HGPS cell (cell line): ENCODE measurements around a stretch of chr15.

DNA sequence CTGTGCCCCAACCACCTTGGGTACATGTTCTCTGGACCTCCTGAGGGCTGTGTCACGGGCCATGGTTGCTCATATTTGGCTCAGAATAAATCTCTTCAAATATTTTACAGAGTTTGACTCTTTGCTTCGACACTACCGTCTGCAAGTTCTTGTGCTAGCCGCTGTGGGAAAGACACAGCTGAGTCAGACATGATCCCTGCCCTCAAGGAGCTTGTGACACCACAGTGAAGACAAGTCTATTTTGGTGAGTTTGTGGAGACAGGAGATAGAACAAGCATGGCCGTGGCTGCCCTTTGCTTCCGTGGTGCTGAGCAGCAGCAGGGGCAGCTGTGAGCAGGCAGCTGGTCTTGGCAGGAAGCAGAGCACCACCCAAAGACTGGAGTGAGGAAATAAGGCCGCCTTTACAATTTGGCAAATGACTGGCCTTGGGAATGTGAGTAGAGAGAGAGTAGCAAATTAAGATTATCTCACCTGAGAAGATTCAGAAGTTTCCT lies 1.9 kb upstream of the GCNT3 start:
- RRBS, result no CpG with 5 or more reads among the region's 7 CpGs

DNA sequence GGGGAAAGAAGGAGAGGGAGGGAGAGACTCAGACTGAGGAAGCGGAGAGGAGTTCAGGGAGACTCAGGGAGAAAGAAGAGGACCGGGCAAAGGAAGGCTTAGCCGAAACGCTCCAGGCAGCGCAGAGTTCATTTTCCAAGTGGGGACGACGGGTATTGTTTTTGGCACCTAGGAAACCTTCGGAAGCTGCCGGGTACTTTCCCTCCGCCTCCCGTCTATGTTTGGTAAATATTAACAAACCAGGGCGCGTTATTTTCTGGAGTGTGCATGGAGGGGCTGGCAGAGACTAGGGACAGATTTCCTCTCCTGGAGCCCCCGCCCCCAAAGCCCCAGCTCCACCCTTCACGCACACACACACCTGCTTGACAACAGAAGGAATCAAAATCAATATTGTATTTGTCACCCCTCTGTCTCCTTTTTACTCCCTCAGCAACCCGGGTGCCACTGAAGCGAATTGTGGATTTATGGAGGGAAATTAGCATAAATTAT lies 3.6 kb upstream of the FOXB1 start:
- RRBS, result 7% methylated on average over 5 of the region's 17 CpGs

- RRBS, result no CpG with 5 or more reads among the region's 5 CpGs
Measured at GRCh38 chr15:60115502-60116053, 111.5 kb downstream of the FOXB1 start.

- RRBS, result no CpG with 5 or more reads among the region's 6 CpGs
Measured at GRCh38 chr15:60354710-60355094, 43.1 kb downstream of the ANXA2 start.

DNA sequence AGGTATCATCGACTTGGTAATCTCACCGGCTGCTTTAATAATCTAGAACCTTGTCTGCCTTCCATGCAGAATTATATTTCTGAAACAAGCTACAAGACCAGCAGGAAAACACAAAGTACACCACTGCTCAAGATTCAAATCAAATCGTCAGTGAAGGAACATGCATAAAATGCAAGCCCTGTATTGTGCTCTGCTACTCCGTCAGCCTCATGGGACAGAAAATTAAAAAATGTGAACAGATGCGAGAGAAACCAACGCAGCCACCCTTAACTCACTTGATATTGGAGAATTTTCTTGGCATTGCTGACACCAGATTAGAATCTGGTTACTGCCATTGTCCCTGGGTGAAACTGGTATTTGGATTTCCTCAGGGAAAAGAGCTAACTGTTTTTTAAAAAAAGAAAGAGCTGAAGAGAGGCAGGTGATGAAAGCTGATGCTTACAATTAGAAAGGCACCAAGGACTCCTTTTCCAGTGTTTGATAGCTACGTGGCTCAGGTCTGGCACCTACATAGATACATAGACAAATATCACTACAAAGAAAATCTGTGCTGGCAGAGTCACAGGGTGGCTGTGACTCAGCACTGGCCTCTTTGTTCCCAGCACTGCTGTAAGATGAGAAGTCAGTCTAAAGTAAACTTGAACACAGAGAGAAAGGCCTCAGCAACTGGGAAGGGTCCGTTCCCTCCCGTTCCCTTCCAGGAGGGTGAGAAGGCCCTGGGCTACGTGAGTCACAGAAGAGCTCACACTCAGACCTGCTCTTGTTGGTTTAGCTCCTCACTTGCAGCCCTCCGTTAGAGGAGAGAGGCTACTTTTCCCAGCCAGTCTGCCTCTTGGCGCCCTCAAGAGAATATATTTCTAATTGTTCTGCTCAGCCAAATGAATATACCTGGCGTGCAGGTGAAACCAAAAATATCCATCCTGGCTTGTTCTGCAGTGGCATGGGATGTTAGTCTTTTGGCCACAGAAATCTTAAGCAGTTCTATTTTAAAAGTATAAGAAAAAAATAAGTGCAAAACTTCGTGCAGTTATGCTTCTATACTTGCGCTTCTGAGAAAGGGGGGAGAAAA lies 23.3 kb downstream of the ANXA2 start:
- RRBS, result no CpG with 5 or more reads among the region's 15 CpGs

DNA sequence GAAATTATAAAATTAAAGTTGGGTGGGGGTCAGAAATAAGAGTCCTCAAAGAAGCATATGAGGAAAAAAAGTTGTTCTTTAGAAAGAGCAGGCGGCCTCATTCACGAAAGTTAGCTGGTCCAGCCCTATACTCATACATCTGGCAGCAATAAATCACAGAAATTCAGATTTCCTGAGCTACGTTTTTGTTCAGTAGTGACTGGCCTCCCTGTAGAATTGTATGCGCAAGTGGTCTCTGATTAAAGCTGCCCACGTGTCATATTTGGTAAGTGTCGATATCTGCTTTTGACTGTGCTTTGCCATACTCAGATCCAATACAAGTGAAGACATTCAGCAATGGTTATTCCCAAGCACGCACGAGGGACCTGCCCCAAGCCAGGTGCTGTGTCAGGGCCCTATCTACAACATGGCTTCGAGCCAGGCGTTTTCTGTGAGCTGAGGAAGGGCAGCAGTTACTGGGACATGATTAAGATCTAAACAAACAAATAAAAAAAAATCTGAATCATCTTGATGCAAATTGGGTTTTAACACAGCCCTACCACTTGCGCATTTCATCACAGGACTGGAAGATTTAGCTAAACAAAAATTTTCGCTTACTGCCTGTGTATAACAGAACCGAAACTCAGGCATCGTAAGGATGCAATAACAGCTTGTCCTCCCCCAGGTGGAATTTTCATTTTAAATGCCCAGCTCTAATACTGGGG lies 47.2 kb upstream of the ICE2 start:
- RRBS, result no CpG with 5 or more reads among the region's 14 CpGs

DNA sequence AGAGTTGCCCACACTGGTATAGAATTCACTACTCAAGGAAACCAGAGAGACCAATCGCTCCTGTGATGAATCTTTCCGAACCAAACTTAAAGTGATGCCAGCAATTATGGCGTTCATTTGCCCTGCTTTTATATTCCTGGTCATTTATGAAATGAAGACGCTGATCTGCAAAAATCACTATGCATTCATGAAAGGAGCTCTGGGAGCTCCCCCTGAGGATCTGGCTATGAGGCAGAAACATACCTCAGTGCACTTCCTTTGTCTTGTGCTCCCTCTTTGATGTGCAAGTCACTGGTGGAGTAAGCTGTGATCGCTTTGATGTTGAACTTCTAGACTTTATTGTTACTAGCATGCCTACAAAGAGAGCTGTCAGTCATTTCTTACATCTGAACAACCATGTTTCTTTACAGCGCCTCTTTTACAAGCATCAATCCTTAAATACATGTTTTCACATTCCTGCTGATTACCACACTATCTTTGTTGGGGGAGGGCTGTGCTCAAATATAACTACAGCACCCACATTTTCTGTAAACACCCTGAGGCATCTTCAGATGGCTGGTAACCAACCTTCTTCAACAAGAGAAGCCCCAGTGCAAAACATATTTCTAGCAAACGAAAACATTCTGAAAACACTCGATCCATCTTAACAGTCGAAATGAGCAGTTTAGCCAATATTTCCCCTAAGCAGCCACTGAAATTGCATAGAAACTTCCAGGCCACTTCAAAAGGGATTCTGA lies 101.7 kb upstream of the ICE2 start:
- RRBS, result no CpG with 5 or more reads among the region's 9 CpGs

DNA sequence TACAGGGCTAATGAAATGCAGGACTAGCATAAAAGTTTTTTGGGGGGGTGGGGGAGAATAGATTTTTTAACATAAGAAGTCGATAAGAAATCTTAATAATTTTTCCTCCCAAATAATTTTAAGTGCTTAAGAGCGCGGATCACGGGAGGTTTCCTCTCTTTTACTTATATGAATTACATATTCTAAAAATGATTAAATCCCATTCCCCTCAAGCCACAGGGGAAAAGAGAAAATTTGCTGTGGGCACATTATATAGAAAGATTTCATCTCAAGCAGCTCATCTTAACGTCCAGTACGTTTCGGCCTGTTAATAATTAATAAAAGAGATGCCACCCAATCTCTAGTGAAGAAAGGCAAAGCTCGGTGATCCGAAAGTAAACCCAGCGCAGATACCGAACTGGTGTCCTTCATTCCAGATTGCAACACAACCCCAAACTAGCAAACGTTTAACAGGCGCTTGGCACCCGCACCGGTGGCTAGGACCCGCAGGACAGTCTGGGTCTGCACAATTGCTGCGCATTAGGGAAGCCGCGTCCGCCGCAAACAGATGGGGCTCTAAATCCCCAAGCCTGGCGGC lies 111.8 kb upstream of the ICE2 start:
- RRBS, result 5% methylated on average over 2 of the region's 22 CpGs

GRCh38 chr15:60591943-60592354 lies 113.0 kb upstream of the ICE2 start:
- RRBS, result 2% methylated on average over 32 of the region's 47 CpGs

GRCh38 chr15:60620722-60621379 lies 141.9 kb upstream of the ICE2 start:
- RRBS, result 50% methylated on average over 7 of the region's 16 CpGs

GRCh38 chr15:60660587-60660927 lies 181.6 kb upstream of the ICE2 start:
- RRBS, result no CpG with 5 or more reads among the region's 1 CpG

- RRBS, result no CpG with 5 or more reads among the region's 19 CpGs
Measured at GRCh38 chr15:60917114-60918054, 311.7 kb downstream of the RORA start.

DNA sequence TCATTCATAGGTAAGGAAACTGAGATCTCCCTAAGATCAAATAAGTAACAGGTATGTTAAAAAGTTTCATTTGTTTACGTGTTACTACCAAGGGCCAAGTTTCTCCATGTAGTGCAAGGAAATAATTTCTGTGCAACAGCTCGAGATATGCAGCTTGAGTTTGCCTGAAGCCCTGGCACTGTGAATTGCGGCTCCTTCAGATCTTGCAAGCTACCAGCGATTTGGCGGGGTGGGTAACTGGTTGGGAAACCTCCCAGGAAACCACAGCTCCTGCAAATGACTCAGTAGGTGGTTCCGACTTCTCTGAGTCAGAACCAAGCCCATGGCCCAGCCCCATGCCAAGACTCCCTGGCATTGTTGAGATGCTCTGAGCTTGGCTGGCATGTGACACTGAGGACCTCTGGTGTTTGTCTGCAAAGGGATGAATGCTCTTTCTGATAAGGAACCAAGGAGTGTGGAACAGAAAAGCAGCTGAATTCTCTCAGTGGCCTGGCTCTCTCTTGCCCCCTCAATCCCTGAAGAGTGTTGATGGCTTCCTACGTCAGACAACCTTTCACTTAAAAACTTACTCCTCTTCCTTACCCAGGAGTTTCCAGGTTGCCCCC lies 296.6 kb downstream of the RORA start:
- RRBS, result no CpG with 5 or more reads among the region's 7 CpGs

DNA sequence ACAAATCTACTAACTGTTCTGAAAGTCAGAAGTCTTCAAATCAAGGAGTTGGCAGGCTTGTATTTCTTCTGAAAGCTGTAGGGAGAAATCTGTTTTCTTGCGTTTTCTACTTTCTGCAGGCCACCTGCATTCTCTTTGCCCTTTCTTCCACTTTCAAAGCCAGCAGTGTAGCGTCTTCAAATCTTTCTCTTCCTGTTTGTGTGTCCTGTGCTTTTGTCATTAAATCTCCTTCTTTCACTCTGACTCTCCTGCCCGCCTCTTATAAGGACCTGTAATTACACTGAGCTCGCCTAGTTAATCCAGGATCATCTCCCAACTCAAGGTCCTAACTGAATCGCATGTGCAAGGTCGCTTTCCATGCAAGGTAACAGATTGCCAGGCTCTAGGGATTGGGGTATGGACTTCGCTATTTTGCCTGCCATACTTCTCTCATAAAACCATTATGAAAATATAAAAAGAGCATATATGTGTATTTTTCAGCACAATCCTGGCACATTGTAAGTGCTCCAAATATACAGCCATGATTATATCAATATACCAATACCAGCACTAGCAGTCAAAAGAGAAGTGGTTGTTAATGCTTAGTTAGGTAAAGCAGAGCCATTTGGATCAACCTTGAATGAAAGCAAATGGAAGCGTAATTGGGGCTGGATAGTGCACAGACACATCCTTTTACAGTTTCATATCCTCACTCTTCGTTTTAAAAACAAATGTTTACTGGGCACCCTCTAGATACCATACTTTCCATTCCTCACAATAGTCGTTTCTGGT lies 58.7 kb downstream of the RORA start:
- RRBS, result no CpG with 5 or more reads among the region's 10 CpGs

DNA sequence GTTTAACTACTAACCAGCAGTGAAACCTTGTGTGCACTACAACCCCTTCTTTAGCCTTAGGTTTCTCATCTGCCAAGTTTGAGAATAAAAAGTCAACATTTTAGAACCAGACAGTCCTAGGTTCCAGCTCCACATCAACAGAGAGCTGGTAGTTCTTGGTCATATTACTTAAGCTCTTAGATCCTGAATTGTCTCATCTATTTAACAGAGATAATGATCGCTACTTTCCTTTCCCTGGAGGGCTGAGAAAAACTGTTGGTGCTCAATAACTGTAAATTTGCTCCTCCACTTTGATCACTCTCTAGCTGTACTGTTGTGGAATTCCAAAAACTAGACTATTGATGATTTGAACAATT lies 160.6 kb upstream of the RORA start:
- RRBS, result no CpG with 5 or more reads among the region's 1 CpG

GRCh38 chr15:61510197-61510656 lies 281.1 kb upstream of the RORA start:
- RRBS, result no CpG with 5 or more reads among the region's 4 CpGs

GRCh38 chr15:61653111-61653638 lies 407.1 kb downstream of the VPS13C start:
- RRBS, result no CpG with 5 or more reads among the region's 9 CpGs

GRCh38 chr15:61654899-61655342 lies 405.3 kb downstream of the VPS13C start:
- RRBS, result no CpG with 5 or more reads among the region's 12 CpGs

- RRBS, result no CpG with 5 or more reads among the region's 2 CpGs
Measured at GRCh38 chr15:62006937-62007692, 53.1 kb downstream of the VPS13C start.